ENCODE measurements around a stretch of chr18.

DNA sequence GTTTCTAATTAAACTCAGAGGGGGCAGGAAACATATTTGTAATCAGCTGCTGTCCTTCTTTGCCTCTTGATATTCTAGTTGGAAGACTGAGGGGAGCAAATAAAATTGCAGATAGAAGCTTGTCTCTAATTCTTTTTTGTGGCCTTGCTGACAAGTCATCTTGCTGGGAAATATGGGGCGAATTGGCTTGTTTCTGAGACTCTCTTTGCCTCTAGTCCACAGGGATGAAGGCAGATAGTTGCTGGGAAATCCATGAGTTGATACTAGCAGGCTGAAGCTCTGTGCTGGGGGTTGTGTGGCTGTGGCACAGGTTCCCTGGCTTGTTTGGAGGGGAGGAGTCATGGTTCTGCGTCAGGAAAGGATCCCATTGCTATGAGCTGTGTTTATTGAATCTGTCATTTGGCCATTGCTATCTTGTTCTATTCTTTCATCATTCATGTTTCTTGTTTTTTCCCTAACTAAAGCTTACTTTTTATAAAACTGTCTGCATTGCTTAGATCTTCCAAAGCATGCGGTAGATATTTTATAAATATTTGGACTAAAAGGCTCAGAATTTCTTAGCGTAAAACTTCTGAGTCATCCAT is 335.2 kb downstream of the PTPRM start:
- PRO-cap, result no peak

- PRO-cap, result no peak
Observed at GRCh38 chr18:7950549-7951103, 383.5 kb downstream of the PTPRM start.

DNA sequence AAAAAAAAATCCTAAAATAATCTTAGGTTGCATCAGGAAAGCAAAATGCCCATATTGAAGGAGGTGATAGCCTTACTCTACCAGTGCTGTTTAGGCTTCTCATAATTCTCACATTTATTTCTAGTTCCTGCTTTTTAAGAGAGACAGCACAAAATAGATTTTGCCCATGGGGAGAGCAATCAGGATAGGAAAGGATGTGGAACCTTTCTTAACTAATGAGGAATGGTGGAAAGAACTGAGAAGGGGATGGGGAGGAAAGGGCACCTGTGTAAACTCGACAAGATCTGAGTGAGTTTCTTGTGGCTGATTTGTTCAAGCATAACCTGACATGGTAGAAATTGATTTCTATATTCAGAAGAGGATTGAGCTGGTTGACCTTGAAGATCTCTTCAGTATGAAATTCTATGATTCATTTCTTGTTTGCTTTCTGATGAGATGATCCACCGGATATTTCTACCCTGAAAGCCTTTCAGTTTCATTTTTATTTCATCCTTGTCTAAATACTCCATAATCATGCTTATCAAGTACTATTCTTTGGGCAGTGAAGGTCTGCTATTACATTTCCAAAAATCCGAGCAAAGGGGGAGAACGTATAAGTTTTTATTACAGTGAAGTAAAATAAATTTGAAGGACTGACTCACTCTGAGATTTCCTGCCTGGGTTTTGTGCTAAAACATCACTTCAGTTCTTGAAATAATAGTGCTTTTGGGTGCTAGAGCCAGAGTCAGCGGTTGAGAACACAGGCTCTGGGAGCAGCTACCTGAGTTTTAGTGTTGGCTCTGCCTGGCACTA is 391.3 kb downstream of the PTPRM start:
- PRO-cap, result no peak

DNA sequence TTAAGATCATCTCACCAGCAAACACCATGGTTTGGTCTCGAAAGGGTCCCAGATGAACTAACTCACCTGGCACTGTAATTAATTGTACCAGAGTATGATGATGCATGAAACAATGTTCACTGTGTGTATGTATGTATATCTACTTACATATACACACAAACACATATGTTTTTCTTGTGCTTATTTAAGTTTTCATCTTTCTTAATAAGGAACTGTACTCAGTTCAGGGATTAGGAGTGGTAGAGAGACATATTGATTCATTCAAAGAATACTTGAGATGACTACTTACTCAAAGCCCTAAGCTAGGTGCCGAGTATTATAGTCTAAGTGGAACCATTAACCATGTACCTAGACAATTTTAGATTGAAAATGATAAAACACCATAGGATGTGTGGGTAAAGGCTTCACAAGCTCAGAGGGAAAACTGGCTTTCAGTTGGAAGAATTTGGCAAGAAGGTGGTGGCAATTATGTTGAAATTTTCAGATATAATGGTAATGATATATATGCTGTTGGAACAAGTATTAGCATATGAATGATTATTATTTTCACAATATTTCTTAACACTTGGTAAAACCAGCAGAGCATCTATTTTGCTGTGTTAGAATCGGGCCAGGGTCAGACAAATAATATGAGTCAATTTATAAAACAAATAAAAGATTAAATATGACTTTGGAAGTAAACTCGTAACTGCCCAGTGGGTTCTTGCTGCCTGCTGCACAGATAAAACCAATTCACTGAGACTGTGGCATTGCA is 436.3 kb upstream of the RAB12 start:
- PRO-cap, result no peak

GRCh38 chr18:8179842-8180402 is 429.3 kb upstream of the RAB12 start:
- PRO-cap, result no peak

DNA sequence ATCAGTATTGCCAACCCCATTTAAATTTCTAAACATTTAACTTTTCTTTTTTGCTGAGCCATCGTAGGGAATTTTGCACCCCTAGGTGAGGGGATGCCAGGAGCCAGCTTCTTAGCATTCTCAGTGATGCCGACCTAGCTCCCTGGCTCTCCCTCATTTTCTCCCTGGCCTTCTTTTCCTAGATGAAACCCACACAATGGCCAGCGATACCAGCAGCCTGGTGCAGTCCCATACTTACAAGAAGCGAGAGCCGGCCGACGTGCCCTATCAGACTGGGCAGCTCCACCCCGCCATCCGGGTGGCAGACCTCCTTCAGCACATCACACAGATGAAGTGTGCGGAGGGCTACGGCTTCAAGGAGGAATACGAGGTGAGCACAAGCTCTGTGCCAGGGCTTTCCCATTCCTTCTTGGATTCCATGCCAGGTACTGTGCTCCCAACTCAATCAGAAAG is 356.2 kb upstream of the RAB12 start:
- PRO-cap, result no peak

DNA sequence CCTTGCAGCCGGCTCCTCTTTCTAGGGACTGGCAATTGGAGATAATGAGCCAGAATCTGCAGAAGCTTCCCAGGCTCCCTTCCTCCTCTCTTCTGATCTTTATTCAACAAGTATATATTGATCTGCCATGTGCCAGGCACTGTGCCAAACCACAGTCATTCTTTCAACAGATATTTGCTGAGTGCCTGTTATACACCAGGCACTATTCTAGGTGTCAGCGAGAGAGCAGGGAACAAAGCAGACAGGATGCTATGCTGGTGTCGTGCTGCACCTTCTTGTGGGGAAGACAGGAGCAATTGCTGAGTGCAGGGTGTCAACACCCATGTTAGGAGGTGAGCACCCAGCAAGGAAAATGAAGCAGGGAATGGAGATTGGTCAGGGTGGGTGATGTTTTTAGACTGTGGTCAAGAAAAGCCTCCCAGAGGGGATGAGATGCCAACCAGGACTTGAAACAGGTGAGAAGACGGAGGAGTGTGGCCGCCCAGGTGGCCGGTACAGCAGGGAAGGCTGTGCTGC is 307.7 kb upstream of the RAB12 start:
- PRO-cap, result no peak

DNA sequence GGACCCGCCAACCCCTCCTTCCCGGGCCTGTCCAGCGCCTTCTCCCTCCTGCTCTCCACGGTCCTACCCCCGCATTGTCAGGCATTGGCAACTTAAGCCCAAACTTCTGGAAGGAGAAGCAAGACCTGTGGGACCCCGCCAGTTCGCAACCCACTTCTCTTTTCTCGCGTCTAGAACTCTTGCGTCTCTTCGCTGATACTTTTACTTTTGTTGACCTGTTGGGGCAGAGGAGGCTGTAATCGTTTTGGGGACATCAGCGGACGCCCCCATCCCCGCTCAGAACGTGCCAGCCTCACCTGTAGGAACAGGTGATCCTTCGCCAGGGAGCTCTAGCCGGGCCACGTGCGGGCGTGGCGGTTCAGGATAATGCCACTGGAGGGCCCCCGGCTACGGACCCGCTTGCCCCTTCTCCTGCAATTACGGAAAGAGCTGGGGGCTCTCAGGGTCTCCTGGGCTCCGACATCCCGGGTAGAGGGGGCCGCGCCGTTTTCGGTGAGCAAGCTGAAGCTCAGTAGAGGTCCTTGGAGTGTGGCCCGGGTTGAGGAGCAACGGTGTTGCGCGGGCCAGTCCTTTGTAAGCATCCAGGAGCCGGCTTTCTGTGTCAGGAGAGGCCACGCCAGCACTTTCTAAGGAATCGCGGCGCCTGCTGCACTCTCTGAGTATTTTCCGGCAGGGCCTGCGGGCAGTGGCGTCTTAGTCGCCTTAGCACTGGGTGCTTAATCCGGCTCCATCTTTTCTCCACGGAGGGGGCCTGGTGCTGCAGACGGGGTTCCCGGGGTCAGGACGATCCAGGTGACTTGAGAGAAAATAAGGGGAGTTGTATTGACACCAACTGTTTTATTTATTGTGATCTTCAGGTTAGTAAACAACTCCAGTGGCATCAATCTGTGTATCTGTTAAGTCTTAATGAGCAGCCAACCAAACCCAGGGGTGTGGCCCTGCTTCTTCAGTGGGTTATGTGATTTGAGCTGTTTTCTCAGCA is 1.7 kb downstream of the MTCL1 start:
- PRO-cap, result no peak

DNA sequence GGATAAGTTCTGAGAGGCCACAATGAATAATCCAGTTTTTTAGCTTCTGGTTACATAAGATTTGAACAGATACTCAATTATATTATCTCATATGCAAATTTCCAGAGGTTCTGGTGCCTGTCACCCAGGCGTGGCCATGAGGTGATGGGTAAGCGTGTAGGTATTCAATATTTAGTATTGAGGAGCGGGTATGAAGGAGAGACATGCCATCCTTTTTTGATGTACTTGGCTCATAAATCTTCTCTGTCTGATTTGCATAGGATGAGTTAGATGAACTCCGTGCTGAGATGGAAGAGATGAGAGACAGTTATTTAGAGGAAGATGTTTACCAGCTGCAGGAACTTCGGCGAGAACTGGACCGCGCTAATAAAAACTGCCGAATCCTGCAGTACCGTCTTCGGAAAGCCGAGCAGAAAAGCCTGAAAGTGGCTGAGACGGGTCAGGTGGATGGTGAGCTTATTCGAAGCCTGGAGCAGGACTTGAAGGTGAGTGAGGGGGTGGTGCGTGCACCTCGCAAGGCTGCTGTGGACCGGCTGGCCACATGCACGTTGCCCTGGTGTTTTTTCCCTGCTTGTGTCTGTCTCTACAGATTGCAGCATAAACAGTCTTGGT is 12.9 kb downstream of the MTCL1 start:
- PRO-cap, result no peak

DNA sequence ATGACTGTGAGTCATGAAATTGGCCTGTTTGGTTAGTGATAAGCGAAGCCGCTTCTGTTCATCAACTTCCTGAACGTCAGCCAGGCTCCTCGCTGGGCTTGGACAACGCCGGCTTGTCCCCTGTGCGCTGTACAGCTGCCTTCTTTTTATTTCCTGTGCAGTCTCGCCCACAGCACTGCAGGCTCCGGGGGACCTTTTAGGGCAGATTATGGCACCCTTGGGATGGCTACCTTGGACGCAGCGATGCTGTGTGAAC is 25.1 kb downstream of the MTCL1 start:
- PRO-cap, result no peak

- PRO-cap, result bidirectional peak, plus-strand start at chr18:8796151, minus-strand start at chr18:8796143
Observed at GRCh38 chr18:8795819-8796531, 90.6 kb downstream of the MTCL1 start.

GRCh38 chr18:8990414-8990906 is 112.0 kb upstream of the NDUFV2 start:
- PRO-cap, result no peak

DNA sequence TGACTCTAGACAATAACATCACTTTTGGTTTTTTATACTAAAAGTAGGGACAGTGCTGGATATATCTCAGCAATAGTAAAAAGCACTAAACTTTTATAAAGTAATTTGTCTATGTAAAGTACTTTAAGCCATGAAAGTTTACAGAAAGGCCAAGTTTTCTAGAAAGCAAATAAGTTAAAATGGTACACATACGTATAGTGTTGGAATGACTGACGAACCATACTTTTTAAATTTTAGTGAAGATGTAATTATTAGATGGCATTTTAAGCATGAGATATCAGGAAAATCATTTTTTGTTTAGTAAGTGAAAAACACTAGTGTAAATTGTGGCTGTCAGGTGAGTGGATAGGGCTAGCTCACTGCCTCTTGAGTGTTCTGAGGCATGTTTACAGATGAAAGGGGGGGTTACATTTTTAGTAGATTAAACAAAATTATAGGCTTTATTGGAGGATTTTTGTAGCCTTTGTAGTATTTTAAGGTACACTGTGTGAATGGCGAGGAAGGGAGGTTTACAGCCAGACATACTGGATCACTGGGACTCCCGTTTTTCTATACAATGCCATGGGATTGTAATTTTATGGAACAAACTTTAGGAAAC is 4.9 kb upstream of the ANKRD12 start:
- PRO-cap, result no peak

GRCh38 chr18:9418021-9418369 is 57.3 kb upstream of the RALBP1 start:
- PRO-cap, result no peak

DNA sequence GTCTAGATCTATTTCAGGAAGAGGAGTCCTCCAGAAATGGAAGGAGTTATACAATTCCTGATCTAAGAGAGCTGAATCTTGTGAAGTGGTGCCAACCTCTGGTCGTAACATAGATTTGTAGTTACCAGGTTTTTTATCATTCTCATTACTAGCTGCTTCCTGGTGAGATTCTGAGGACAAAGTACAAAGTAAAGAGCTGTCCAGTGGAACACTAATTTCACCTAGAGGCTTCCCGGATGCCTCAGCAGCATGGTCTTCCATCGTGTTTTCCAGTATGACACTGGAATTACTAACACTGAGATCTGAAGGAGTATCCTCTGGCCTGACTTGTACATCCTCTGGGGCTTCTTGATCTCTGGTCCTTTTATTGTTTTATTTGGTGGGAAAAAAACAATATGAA is 44.0 kb downstream of the PPP4R1 start:
- PRO-cap, result no peak

- PRO-cap, result no peak
Observed at GRCh38 chr18:9594789-9595660, 19.3 kb downstream of the PPP4R1 start.

DNA sequence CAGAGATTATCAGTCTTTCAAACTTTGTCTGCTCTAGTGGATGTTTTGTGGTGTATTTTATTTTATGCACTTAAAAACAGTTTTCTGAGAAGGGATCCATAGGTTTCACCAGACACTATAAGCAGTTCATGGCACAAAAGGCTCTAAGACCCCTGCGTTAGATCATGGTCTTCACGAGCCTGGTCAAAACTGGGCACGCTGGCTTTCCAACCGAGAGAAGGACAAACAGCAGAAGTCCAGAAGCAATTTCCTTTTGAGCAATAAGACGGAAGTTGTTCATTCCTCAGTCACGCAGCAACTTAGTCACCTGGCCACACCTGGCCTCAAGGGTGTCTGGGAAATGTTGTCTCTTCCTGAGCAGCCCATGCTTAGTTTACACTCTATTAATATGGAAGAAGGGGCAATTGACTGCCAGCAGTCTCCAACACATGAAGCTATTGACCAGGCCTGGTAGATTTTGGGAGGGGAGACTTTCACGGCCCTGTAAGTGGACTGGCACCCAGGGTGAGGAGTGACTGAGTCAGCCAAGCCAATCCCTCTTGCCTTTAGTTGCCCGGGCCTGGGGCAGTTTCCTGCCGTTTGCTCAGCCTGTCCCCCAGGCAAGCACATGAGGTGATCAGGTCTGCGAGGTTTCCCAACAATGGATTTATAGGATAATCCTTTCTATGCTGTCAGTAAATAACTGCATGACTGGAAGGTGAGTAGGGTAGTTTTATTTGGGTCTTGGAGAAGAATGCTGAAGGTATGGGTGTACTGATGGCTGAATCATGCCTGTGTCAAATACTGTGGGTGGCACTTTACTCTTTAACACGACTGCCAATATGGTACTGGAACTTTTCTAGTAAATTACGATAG is 43.8 kb upstream of the PPP4R1 start:
- PRO-cap, result no peak

GRCh38 chr18:9719388-9720126 is 11.5 kb downstream of the RAB31 start:
- PRO-cap, result no peak

DNA sequence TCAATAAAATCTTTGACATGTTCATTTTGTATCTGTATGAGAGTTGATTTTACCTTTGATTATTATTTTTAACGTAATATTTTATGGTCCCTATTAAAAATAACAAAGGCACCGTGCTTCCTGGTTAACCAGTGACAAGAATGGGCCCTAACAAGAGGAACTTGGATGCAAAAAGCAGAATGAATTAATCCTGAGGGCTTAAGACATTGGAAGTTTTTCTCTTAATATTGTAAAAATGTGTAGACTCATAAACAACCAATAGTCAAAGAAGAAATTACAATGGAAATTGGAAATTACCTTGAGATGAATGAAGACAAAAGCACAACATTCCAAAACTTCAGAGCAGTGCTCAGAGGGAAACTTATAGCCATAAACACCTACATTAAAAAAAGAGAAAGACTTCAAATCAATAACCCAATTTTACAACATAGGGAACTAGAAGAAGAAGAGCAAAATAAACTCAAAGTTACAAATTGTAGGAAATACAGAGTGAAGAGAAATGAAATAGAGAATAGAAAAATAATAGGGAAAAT is 36.4 kb downstream of the RAB31 start:
- PRO-cap, result no peak

GRCh38 chr18:9824292-9824771 is 61.4 kb upstream of the TXNDC2 start:
- PRO-cap, result no peak